Neural progenitor cell (in vitro differentiated cells): ENCODE data around the gene KNSTRN.

DNA sequence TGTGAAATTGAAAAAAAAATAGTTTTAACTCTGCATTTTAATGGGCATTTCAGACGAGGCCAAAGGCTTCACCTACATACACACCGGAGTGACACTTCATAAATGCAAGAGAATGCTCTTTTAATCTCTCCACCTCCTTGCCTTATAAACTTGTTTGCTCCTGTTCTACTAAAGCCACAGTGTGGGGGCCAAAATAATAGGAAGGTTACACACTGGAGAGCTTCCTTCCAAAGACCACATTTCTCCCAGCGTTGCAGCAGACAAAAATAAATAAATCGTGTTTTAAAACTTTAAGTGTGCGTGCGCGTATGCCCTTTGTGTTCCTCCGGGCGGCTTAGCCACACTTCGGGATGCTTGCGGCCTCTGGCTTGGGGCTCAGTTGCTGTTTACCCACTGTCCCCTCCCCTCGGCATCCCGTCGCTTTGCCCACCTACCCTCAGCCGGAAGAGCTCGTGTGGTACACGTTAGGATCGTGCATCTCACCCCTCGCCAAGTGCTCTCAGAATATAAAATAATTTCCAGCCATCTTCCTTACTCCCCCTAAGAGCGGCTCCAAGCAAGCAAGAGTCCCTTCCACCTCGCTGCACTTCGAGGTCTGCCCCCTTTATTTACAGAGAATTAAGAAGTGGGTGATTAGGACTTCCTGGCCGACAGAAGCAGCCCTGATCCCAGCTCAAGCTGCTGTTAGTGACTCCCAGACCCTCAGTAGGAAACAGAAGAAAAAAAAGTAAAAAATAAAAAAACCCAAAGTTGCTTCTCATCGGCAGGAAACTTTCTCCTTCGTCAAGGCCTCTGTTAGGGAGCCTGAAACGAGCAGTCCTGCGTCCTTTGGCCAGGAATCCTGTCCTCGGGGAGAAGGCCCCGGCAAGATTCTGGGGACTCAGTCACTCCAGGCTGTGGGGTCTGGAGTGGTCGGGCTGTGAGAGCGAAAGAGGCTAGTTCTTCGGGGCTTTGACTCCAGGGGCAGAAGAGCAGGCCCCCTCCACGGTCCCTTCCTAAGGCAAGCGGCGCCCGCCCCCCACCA lies 3.2 kb downstream of the MEIS2 start:
- RAMPAGE, long total RNA, result no peak

- RAMPAGE, long total RNA, result no peak
Measured at GRCh38 chr15:37098523-37098892, 1.8 kb downstream of the MEIS2 start.

- RAMPAGE, long total RNA, result no peak
Measured at GRCh38 chr15:37112289-37112619, 11.9 kb upstream of the MEIS2 start.

DNA sequence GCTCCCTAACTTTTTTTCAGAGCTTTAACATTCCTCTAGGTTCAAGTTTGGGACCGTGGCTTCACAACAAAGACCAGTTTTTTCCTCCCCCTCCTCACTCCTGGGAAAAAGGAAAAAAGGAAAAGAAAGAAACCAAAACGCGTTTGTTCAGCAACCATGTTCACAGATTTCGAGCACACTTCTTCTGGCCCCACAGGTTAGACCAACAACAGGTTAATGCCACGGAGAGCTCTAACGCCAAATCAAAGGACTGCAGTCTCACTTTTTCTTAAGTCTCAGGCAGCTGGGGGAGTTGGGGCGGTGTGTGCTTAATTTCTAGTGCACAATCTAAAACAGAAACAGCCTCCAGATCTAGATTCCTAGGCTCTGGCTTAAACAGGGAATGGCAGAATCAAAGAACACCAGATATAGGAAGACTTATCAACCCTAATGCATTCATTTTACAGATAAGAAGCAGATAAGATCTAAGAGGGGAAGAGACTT lies 139.1 kb downstream of the TMCO5A start:
- RAMPAGE, long total RNA, result no peak

- RAMPAGE, long total RNA, result no peak
Measured at GRCh38 chr15:38262700-38263086, 10.1 kb downstream of the SPRED1 start.

- RAMPAGE, long total RNA, result no peak
Measured at GRCh38 chr15:38263087-38264172, 10.8 kb downstream of the SPRED1 start.

DNA sequence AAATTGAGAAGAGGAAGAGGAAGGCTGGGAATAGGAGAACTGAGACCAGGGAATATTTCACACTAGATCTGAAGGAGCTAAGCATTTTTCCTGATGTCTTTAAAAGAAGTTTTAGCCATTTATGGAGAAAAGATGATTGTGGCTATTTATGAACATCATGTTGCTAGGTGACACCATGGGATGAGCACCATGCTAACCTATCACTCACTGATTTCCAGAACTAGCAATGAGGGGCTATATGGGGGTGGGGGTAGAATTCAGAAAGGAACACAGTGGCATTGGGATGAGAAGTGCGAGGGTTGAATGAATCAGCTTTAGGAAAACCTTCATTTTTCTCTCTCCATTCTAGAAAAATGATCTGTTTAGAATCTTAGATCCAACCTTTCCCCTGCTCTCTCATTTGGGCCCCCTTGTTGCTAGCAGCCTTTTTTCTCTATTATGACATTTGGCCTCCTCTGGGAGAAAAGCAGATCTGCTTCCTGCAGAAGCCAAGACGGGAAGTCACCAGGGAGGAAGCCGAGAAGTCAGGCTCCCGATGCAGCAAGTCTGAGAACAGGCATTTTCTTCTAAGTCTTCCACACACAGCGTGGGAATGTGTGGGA lies 76.0 kb upstream of the FAM98B start:
- RAMPAGE, long total RNA, result no peak

DNA sequence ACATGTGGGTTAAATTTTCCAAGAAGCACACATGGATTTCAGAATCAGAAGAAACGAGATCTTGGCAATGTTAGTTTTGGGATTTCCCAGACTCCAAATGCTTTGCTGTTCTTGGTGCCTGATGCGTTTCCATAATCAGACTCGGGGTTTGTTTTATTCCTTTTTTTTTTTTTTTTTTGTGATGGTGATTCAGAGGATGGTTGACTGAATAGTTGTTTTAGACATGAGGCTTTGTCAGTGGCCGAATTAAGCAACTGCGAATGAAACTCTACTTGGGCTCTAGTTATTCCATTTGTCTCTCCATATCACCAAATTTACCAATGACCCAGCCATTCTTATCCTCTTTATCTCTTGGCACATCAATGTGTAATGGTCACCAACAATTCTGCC lies 52.2 kb upstream of the FAM98B start:
- RAMPAGE, long total RNA, result no peak

DNA sequence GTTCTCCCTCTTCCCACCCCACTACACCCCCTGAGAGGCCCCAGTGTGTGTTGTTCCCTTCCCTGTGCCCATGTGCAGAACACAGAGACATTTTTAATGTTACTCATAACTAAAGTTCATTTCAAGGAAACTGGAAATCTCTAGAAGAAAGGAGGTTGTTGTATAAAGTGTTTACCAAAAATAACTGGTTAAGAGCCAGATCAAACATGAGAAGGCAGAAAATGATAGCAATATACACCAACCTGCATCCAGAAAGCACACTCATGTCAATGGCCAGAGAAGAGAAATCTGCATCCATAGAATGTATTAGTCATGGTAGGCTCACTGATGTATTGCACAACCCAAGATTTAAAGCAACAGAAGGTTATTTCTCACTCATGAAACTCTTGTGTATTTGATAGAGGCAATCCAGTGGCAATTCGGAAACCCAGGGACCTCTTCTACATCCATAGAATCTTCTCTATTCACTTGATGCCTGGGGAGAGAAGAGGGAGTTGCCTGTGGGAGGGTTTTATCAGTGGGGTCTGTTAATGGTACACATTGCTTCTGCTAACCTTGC lies 321.9 kb upstream of the RASGRP1 start:
- RAMPAGE, long total RNA, result no peak

DNA sequence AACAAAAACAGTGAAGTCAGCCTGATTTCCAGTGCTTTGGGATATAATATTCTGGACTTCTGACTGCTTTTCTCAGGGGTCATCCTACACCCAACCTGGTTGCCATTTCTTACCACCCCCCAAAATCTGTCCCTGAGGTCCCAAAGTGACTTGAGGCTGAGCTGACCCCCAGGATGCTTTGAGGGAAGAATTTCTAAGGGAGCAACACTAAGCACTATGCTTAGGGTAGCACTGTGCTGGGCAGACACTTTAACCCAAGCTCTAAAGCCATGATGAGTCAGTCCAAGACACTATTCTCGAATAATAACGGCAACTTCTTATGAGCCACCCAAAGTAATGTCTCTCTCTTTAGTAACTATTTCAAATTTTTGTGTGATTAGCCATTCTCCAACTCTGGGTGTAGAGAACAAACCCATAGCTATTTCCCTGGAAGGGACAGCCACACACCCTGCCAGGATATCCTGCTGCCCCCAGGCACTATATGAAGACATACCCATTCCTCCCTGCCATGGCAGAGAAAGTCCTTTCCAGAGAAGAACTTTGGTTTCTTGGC lies 385.0 kb upstream of the THBS1 start:
- RAMPAGE, long total RNA, result no peak

DNA sequence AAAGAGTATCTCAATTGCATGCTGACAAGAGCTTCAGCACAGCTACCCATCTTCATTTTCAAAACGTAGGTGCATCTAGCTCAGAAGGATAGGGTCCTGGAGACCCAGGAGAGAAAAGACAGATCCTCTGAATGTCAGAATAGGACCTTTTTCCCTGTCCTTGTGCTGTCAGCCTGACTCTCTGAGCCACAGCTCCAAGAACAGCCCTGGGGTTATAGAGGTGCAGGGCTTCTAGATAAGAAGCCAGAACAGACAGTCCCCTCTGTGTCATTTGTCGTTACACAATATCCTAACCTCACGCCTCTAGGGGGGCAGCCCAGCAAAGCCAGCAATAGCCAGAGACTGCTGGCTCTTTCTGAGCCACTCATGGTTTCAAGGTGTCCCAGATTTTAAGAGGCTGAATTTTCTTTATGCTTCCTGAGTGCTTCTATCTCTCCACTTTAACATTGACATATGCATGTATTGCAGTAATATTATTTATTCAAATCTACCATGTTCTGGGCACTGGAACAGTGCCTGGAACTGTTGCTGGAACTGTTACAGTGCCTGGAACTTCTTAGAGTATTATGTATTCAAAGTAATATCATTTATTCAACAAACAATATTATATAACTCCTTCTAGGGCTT lies 153.1 kb upstream of the THBS1 start:
- RAMPAGE, long total RNA, result no peak

- RAMPAGE, long total RNA, result no peak
Measured at GRCh38 chr15:39583391-39583767, 2.5 kb downstream of the THBS1 start.

DNA sequence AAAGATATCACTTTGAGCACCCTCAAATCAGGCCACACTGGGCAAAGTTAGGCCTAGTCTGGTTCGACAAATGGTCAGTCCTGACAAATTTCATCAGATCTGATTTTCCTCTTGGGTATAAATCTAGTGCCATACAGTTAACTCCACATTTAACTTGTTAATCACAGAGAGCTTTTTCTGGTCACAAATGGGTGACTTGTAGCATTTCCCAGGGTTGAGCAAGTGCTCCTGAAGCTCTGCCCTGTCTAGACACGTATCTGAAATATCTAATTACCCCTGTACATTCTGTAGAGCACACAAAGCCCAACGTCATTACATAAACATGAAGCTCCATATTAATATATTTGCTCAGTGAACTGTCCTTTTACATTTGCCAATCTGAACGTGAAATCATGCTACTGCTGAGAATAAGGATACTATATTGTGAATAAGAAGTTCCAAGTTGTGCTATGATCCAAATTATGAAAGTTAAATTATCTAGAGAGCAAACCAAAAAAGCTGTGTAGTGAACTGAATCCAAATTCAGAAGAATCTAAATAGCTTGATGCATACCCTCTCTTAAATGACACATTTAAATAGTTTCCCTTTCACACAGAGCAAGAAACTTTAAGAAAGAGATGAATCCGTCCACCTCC lies 49.1 kb downstream of the THBS1 start:
- RAMPAGE, long total RNA, result no peak

- RAMPAGE, long total RNA, result no peak
Measured at GRCh38 chr15:40102944-40103776, 5.5 kb downstream of the BMF start.

DNA sequence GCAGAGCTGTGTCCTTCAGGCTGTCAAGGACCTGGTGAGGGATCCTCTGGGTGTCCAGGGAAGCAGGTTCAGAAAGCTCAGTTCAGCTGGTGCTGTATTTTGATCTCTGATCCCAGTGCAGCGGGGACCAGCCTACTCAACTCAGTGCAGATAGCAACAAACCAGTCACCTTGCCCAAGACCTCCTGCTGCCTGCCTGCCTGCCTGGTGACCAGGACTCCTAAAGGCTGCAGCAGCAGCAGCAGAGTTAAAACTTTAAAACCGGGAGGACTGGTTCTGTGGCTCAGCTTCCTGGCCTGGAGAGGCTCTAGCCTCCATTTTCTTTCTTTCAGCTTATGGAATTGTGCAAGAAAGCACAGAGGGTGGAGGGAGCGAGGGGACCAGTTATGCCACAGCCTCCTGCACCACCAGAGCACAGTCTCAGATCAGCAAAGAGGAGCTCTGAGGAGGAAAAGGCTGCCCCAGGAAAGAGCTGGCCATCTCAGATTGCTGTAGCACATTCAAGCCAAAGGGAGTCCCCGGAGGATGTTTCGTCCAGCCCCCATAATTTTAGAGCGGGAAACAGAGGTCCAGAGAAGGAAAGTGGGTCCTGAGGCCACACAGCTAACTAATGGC lies 6.4 kb downstream of the PAK6 start:
- RAMPAGE, long total RNA, result no peak

- RAMPAGE, long total RNA, result no peak
Measured at GRCh38 chr15:40262916-40263808, 19.7 kb downstream of the ANKRD63 start.

DNA sequence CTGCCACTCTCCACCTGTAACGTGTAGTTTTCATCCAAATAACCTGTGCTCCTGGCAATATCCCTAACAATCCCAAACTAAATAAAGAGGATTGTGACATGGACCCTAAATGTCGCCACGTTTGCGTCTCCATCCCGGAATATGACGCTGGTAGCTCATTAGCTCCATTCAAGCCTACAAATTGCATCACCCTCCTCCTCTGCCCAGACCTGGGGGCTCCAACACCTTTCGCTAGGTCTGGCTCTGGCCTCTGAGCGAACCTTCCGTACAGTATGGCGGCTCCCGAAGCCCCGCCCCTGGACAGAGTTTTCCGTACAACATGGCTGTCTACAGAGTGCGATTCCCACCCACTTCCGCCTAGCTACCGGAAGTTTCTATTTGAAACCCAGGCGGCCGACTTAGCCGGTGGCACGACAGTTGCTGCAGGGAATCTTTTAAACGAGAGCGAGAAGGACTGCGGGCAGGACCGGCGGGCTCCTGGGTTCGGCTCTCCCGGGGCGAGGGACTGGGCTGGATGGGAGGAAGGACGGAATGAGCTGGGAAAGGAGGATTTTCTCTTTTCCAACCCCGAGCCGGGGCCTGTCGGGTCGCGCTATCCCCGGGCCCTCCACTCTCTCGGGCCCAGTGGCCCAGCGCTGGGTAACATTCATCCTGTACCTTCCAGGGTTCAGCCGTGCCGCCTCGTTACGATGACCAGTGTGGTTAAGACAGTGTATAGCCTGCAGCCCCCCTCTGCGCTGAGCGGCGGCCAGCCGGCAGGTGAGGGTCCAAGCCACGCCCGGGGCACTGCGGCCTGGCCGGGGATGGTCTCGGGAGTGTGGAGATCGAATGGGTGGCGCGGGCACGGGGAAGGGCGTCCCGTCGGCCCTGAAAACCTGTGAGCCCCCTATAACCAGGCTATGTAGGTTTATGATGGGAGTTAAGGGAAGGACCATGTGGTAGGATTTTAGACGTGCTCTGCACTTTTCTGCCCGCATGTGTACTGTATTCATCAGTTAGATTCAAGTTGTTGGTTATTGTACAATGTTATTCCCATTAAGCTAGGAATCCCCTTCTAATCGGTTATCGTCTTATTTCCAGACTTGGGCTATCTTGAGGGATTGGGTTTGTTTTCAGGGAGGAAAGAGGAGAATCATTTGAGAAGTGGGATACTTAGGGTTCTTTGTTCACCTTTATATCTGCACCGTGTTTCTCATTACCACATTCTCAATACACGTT lies at the start of gene KNSTRN:
KNSTRN (plus strand) TSS at position 158 of the 1,218 bp plus-strand sequence.
- RAMPAGE, long total RNA, result start-site peak on the plus strand centred at position 412 of the sequence, 63 bp wide, 1,260 and 3,331 reads in 2 replicates

DNA sequence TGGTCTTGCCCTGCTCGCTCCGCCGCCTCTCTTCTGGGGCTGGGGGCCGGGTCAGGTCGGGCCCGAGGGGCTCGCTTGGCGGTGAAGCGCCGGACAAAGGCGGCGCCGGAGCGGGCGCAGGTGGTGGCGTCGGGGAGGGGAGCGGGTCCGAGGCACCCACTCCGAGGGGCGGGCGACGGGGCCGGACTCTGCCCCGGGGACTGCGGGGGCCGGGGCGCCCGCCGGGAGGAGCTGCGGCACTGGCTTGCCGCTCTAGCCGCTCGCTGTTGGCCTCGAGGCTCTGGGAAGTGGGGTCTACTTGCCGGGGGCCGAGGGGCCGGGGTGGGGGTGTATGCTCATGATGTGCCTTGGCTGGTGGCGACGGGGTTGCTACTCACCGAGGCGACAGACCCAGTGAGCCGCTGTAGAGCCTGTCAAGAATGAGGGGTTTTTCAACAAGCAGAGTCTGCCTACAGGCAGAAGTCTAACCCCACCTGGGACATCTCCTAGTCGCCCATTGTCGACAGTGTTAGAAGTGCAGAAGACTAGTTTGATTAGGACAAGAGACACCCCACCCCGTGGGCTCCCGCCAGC lies 1.4 kb downstream of the BAHD1 start:
- RAMPAGE, long total RNA, result no peak

- RAMPAGE, long total RNA, result no peak
Measured at GRCh38 chr15:40510945-40511998, 40.5 kb downstream of the CHST14 start.

- RAMPAGE, long total RNA, result no peak
Measured at GRCh38 chr15:40549165-40550384, 15.3 kb downstream of the CCDC32 start.